Anterior vena cava (tissue), 1 donor: Measurements from ENCODE around the gene SERPINF2.

DNA sequence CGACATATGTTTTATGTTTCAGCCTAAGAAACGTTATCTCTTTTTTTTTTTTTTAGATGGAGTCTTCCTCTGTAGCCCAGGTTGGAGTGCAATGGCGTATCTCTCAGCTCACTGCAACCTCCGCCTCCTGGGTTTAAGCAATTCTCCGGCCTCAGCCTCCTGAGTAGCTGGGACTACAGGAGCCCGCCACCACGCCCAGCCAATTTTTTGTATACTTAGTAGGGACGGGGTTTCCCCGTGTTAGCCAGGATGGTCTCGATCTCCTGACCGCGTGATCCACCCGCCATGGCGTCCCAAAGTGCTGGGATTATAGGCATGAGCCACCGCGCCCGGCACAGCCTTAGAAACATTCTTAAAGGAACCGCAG is 47.5 kb downstream of the YWHAE start:
- PRO-cap = no peak

- PRO-cap = no peak
Observed at GRCh38 chr17:1353786-1354333, 46.2 kb downstream of the YWHAE start.

GRCh38 chr17:1534935-1535982 is 18.8 kb upstream of the INPP5K start:
- PRO-cap = no peak

DNA sequence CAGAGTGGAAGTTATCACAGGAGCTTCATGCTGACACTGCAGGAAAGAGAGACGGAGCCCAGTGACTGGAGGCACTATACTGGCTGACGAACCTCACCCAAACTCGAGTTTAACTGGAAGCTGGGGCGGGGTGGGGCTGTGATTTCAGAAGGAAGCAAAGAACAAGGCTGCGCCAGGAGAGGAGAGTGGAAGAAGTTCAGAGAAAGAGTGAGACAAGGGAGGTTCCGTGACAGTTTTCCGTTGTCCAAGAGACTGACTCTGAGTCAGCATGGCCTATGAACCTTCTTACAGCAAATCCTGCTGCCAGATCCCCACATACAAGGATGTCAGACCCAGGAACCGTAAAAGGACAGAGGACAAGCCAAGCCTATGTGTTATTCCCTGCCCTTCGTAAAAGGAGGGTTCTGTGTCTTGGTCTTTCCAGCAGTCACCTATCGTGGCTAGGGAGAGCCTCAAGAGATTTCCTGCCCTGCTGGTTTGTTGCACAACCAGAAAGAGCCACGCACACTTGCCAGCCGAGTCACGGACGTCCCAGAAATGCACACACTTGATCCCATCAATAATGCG is 5.1 kb downstream of the PITPNA start:
- PRO-cap = no peak

- PRO-cap = no peak
Observed at GRCh38 chr17:1561591-1562176, 908 bp downstream of the PITPNA start.

GRCh38 chr17:1570999-1571759 is 8.6 kb upstream of the PITPNA start:
- PRO-cap = no peak

DNA sequence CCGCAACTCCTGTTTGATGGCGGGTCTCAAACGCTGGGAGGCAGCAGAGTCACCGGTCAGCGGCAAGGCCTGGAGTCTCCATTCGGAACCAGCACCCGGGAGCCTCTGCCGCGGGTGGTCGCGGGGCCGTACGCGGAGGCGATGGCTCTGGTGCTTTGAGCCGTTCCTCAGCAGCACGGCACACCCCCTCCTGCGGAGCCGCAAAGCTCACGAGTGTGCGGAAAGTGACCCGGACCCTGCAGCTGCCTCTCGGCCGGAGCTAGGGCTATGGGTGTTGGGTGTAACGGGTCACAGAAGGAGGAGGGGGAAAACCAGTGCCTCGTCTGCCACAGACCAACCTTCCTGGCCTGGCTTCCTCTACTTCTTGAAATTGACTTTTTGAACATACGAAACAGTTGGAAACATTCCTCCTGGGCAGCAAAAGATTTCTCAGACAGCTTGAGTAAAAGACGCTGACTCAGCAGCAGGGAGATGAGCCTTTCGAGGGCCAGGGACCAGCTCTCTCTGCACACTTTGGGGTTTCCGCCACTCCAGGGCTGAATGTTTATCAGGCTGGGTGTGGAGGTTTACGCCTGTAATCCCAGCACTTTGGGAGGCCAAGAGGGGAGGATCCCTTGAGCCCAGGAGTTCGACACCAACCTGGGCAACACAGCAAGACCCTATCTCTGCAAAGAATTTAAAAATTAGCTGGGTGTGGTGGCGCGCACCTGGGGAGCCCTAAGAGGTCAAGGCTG is 26.3 kb upstream of the PITPNA start:
- PRO-cap = no peak

DNA sequence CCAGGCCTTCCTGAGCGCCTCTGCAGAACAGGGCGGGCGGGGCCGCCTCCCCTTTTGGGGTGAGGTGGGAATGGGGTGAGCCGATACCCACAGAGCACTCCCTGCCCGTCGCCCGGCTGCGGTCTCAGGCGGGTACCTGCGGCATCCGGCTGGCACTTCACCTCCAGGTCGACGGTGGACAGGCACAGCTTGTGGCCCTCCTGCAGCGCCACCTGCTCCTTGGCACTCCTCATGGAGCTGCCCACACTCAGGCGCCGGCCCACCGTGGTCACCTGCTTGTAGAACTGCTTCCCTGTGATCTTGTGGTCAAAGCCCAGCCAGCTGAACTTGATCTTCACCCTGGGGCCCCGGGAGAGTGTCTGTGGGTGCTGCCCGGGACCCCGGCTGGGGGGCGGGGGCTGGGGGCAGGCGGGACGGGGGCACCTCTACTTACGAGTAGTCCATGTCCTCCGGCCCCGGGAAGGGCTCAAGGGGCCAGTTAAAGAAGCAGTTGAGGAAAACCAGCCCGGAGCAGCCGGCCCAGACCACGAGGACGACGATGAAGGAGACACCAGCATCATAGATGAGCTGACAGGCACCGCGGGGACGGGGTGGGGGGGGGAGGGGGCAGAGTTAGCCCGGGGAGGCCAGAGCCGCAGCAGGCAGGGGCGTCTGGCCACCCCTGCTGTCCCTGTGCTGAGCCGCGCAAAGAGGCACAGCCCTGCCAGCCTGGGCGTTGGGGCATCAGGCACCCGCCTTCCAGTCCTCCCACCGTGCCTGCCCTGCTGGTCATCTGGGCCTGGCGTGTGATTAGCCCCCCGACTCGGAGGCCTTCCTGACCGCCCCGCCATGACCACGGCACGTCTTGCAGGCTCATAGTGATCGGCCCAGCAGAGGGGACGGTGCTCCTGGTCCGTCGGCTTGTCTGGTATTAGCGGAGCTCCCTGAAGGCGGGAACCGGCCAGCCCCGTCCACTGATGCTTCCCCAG is 28.8 kb upstream of the PITPNA start:
- PRO-cap = unidirectional peak, minus-strand start at position 56 of the sequence

GRCh38 chr17:1601173-1601687 is 27.4 kb downstream of the SLC43A2 start:
- PRO-cap = no peak

DNA sequence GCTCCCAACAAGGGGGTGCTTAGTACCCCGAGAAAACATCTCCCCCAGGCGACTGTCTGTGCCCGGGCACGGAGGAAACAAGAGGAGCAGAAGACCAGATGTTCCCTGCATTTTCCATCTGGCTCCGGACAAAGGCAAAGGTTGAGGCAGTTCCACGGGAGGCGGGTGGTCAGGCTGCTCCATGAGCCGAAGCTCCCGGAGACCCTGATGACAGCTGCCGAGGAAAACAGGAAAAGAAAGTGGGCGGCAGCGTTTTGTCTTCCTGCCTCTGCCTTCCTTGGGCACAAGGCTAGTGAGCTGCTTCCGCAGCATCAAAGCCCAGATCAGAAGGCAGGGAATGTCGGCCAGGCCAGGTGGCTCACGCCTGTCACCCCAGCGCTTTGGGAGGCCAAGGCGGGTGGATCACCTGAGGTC is 16.3 kb downstream of the SLC43A2 start:
- PRO-cap = no peak

DNA sequence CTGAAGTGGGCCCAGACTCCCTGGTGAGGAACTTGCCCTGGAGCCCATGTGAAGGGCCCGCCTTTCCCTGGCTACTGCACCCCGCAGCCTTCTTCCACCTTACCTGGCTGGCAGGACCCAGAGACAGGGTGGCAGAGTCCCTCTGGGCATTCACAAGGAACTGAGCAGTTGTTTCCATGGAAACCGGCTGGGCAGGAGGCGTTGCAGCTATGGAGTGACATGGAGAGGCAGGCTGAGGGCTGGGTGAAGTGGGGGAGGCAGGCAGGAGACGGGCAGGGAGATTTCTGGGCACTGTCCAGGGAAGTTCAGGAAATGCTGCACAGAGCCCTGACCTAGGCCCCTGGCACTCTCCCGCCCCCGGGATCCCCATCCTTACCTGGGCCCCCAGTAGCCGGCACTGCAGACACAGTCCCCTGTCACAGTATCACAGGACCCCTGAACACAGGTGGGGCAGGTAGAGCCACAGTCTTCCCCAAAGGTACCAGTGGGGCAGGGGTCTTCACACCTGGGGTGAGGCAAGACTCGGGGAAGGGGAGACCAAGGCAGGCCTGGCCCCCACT is 5.9 kb downstream of the SCARF1 start:
- PRO-cap = no peak

DNA sequence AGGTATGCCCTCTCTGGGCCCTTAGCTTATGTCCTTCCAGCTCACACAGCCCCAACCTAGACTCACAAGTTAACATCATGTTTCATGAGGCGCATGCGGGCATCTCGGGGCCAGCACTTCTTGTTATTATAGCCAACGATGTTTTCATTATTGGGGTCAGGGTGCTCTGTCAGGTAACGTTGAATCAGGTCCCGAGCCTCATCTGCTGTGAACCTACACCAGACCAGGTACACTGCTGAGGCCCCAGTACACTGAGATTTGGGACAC is 11.1 kb downstream of the PRPF8 start:
- PRO-cap = no peak

DNA sequence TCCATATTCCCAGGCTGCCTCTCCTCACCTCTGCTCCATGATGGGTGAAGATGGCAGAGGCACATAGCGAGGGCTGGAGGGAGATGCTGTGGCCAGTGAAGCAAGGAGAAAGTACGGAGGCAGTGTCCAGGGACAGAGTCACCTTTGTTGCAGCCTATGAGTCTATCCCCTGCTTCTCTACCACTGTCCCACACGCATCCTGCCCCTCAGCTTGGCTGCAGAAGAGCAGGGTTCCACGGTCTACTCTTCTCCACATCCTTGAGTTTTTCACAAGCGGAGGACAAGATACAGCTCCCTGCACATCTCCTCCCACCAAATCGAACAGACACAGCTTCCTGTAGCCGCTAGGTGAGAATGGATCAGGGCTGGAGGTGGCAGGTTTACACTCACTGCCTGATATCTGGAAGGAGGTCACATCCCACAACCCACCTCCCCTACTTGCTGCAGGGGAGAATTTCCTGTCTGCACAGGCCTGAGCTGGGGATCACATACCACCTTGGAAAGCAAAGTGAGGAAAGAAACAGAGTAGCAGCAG is 2.5 kb upstream of the TLCD2 start:
- PRO-cap = no peak

GRCh38 chr17:1713687-1714027 is 3.5 kb upstream of the TLCD2 start:
- PRO-cap = no peak

DNA sequence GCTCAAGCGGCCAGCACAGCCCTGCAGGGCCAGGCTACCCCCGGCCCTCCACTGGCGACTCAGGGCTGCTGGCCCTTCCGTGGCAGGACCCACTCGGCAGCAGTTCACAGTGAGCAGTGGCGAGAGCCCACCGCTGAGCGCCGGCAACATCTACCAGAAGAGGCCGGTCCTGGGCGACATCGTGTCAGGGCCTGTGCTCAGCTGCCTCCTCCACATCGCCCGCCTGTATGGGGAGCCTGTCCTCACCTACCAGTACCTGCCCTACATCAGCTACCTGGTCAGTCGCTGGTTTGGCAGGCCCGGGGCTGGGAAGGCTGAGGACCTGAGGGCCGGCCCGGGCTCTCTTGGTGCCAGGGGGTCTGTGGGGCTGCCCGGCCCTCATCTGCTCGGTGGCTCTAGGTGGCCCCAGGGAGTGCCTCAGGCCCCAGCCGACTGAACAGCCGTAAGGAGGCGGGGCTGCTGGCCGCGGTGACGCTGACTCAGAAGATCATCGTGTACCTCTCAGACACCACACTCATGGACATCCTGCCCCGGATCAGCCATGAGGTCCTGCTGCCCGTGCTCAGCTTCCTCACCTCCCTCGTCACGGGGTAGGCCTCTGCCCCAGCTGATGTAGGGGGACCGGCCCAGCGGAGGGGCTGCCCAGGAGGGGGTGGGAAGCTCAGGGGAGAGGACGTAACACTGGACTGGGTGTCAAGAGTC is 6.3 kb downstream of the WDR81 start:
- PRO-cap = no peak

DNA sequence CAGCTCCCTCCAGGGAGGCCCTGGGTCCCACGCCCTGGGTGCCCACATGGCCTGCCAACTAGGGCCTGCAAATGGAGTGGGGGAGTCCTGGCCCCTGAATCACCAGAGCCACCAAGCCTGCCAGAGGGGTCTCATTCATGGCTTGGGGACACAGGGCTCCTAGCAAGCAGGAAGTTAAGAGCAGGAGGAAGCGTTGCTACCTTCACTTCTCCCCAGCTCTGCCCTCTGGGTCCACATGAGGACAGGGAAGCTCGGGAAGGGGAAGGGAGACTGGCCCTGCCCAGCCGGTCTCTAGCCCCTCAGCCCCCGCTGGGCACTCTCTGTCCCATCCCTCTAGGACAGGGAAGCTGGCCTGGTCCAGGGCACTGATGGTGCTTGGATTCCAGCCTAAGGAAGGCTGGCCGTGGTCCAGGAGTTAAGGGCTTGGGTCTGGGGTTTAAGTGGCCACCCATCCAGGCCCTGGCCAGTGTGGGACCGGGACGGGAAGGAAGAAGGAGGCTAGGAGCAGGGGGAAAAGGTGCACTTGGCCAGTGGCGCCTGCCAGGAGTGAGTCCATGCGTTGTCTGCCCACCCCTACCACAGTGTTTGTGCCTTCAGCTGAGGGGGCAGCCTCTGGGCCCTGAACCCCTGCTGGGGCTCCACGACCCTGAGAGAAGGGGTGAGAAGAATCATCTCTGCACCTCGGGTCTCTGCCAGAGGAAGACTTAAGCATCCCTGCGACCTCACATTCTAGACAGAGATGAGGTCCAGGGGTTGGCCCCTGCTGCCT is 4.7 kb upstream of the SERPINF2 start:
- PRO-cap = no peak

GRCh38 chr17:1742339-1743032 is at the start of gene SERPINF2:
TSS of gene SERPINF2 (plus strand) at chr17:1742871.
- PRO-cap = no peak

- PRO-cap = no peak
Observed at GRCh38 chr17:1779286-1780598, 17.9 kb downstream of the SERPINF1 start.

DNA sequence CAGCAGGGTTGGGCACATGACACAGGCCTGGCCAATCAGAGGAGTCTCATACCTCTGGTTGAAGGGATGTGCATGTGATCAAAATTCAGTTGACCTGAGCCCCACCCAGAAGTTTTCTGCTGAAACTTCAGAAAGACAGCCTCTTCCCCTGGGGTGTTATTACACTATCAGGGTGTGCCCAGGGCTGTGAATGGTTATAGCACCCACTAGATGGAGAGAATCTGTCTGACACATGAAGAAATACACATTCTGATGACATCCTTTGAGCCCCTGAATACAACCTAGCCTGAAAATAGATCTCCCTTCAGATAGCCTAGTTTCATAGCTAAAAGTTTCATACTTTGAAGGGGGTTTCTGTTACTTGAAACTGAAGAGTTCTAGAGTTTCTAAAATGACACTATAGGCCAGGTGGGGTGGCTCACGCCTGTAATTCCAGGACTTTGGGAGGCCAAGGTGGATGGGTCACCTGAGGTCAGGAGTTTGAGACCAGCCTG is 6.0 kb downstream of the SMYD4 start:
- PRO-cap = no peak

GRCh38 chr17:1871697-1872295 is 42.0 kb downstream of the RPA1 start:
- PRO-cap = no peak